LHCN-M2 (cell line): Measurements from ENCODE around the gene DCAF7.

- RAMPAGE, long total RNA: no peak
Measured at GRCh38 chr17:61416680-61417431, 17.2 kb downstream of the TBX2 start.

GRCh38 chr17:61590687-61591058 lies 346 bp downstream of the NACA2 start:
- RAMPAGE, long total RNA: no peak

GRCh38 chr17:61945859-61946703 lies 18.3 kb upstream of the INTS2 start:
- RAMPAGE, long total RNA: no peak

GRCh38 chr17:62029754-62030231 lies 35.3 kb downstream of the MED13 start:
- RAMPAGE, long total RNA: no peak

DNA sequence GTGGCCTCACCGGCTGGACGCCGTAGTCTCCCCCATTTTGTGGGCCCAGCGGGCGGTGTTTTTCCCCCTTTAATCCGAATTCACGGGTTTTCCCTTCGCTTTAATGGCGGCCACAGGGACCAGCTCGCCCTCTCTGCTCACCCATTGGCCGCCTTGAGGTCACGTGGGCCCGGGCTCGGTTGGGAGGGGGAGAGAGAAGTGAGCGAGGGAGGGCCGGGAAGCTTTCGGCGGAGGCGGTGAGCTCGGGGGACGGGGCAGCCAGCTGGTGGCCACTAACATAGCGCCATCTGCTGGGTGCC lies 706 bp upstream of the MED13 start:
- RAMPAGE, long total RNA: no peak

- RAMPAGE, long total RNA: no peak
Measured at GRCh38 chr17:62121020-62121442, 56.0 kb upstream of the MED13 start.

DNA sequence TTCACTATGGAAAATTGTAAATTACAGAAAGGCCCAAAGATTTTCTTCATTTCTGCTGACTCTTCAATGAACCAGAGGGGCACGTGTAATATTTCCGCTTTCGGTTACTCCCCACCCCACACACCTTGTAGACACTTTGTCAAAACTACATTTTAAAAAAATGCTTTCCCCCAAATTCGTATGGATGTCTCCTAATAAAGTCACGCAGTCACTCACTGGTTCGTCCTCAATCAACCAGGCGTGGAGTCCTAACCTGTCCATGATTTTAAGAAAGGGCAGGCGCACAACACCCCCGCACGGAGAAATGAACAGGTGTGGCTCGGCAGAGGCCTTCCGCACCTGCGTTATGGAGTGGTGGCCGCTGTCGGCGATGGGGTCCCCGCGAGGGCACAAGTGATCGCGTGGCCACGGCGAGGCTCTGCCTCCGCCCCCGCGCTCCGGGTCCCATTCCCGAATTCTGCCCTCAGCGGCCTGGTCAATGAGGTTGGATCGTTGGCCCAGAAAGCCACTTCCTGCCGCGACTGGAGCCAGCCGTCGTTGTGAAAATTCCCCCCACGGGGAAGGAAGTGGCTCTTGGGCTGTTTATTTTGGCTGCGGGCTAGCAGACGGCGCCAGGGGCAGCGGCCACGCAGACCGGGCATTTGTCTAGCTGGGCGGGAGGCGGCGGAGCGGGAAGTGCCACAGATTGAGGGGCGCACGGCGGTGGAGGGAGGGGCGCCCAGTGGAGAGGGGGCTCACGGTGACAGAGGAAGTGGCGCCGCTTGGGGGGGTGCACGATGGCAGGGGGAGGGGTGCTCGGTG lies 24.7 kb downstream of the MRC2 start:
- RAMPAGE, long total RNA: no peak

DNA sequence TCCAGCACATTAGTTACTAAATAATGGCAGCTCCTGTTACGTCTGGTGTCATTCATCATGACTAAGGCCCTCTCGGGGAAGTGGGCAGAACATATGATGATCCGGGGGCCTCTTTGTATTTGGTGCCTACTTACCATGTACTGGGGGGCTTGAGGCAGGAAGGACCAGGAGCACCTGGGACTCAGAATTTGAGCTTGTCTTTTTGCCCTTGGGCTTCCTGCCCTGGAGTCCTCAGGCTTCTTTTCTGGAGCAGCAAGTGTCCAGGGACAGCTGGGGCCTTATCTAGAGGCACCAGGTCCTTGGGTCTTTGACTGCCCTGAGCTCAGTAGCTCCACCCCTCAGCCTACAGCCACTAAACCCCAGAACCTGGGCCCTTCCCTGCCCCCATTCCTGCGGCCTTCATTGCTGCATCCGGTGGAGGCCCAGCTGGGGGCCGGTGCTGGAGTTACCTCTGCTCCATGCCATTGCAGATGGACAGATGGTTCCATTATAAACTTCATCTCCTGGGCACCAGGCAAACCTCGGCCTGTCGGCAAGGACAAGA lies 54.0 kb downstream of the MRC2 start:
- RAMPAGE, long total RNA: no peak

GRCh38 chr17:62713423-62714011 lies 86.0 kb downstream of the MRC2 start:
- RAMPAGE, long total RNA: no peak

- RAMPAGE, long total RNA: no peak
Measured at GRCh38 chr17:62724591-62725264, 83.4 kb downstream of the MARCHF10 start.

DNA sequence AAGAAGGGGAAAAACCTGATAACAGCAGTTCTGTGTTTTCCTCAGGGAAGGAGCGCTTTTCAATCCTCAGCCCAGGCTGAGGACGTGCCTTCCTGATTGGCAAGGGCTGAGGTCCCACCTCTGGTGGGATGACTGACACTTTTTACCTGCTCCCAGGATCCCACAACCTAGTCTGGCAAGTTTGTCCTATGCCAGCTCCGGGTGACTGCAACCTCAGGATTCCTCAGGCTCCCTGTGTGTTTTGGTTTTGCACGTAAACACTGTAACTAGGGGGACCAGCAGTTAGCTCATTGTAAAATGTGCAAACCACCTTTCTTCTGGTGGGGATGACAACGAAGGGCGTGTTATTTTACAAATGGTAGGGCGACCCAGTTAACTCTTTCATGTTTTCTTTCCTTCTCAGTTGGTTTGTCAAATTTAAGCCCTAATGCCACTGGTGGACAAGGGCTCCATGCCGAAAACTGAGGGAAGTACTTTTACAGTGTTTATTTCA lies 7.5 kb downstream of the MARCHF10 start:
- RAMPAGE, long total RNA: no peak

- RAMPAGE, long total RNA: no peak
Measured at GRCh38 chr17:62870054-62870862, 62.1 kb upstream of the MARCHF10 start.

- RAMPAGE, long total RNA: no peak
Measured at GRCh38 chr17:63474085-63474551, 2.7 kb upstream of the ACE start.

GRCh38 chr17:63550317-63550828 lies at the start of gene DCAF7:
TSS of gene DCAF7 (plus strand) at chr17:63550477.
- RAMPAGE, long total RNA: start-site peak on the plus strand at chr17:63550556-63550603, 19 reads

DNA sequence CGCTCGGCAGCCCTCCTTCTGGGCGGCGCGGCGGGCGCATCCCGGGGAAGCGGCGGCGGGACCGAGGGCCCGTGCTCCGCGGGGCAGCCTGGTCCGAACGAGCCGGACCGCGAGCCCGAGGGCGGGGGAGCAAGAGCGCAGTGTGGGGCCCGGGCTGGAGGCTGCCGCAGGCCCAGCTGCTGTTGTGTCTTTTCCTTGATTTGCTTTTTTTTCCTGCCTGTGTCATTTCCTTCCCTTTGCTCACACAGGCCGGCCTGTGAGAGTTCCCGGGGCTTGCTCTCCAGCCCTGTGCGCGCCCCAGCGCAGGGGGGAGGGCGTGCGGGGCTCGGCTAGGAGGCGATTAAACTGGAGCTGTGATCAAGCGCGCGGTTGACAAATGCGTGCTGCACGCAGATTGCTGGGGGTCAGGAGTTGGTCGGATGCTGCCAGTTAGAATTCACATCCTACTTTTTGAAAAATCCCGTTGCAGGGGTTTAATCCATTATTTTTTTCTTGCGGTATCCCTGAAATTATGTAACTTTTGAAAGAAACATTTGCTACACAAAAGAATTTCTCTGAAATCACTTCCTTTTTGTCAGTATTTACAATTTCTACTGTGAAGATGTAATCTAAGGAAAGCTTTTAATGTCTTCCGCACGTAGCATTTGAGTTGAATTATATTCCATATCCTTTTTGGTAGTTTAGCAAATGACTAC lies 909 bp downstream of the MAP3K3 start:
- RAMPAGE, long total RNA: no peak

DNA sequence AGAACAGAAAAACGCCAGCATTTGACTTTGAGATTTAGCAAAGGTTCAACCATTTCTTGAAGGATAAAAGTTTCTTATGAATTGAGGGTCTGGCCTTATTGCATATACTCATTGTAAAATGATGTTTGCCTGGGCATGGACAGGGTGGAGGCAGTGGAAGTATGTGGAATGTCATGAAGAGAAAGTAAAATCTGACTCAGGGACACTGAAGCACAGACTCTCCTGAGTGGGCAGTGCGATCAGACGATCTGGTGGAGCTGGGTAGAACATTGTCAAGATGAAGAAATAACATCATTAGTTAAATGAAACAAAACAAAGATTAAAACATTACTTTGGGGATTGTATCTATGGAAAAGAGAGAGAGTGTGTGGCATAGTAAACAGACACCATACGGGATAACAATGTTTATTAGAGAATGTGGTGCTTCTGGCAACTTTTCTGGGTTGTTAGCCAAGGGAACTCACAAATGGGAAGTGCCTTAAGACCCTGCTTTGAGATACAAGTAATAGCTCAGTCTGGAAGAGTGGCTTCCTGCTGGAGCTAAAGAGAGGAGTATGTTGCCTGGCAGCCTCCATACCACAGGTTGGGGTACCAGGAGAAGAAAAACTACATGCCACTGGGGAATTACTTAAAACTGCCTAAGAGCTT lies 4.5 kb downstream of the MAP3K3 start:
- RAMPAGE, long total RNA: no peak

GRCh38 chr17:63641622-63642094 lies 19.4 kb downstream of the MAP3K3 start:
- RAMPAGE, long total RNA: no peak

- RAMPAGE, long total RNA: no peak
Measured at GRCh38 chr17:63665545-63666093, 34.3 kb downstream of the LIMD2 start.

GRCh38 chr17:63675767-63676459 lies 24.0 kb downstream of the LIMD2 start:
- RAMPAGE, long total RNA: no peak

GRCh38 chr17:63681156-63681878 lies 18.6 kb downstream of the LIMD2 start:
- RAMPAGE, long total RNA: no peak